Skeletal muscle satellite cell (primary cell): ENCODE data around the gene GADL1.

DNA sequence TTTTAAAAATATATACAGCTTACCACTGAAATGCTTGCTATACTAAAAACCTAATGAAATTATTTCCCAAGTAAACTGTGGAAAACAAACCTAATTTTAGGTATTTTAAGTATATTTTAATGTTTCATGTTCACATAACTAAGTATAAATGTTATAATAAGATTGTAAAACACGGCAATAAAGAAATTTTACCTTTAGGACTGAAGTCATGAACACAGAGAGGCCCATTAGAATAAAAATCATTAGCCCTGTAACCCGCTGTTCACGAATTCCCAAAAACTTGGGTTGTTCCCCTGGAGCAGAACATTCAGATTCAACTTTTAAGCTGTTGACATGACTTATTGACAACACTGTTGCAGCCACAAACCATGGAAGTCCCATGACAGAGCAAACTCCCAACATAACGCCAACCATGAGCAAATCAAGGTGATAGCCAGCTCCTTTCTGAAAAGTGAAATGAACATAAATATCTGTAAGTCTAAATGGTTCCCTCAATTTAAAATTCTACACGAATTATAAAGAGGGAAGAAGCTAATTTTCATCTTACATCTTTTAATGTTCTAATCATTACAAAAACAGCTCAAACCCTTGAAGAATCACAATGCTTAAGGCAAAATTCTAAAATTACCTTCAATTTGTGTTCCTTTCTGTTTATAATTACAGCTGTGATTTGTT, 25.3 kb upstream of the NEK10 start:
- CAGE, long polyA plus RNA: no peak

GRCh38 chr3:27436058-27436669, 48.0 kb downstream of the SLC4A7 start:
- CAGE, long polyA plus RNA: no peak

DNA sequence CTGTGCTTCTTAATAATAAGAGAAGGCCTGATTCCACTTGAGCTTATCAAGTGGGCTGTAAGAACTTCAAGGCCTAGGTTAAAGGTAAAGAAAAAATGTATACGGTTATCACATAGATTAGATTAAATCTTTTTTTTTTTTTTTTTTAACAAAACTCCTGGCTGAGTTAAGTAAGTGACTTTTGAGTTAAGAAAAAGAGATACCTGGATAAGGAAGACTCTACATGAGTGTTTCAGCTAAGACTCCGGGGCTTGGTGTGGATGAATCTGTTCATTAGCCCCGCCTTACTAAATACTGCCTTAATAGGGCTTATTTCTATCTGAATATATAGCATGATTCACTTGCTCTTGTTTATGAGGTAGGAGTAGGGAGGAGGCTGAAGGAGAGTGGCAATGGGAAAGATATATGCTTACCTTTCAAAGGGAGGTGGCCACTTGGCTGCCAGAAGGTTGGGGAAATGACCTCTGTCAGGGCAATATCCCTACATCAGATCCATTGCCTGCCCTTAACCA, 80.4 kb downstream of the EOMES start:
- CAGE, long polyA plus RNA: no peak

GRCh38 chr3:29286228-29287343, 5.7 kb downstream of the RBMS3 start:
- CAGE, long polyA plus RNA: no peak

DNA sequence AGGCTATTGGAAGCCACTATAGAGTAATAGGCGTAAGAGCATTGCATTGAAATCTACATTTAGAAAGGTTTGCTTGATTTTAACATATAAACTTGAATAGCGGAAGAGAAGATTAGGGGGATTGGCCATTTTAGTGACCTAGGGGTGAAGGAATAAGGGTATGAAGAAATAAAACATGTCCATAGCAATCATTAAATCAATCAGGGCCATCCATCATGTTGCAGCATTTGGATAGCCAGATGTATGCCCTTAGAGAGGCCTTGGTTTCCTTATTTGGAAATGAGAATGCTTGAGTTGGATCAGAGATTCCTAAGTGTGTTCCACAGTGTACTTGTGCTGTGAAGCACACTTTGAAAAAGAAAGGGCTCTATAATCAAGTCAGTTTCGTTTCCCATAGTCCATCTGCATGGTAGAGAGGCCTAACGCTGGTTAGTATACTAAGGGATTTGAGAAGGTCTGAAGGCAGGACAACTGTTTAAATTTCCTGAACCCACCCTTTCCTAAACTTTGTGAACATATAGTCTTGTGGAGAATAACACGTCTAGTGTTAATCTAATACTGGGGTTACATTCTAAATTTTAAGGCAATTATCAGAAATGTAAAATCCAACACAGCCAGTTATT, 30.9 kb downstream of the RBMS3 start:
- CAGE, long polyA plus RNA: no peak

GRCh38 chr3:29324073-29324995, 43.5 kb downstream of the RBMS3 start:
- CAGE, long polyA plus RNA: no peak

GRCh38 chr3:29516289-29516671, 235.4 kb downstream of the RBMS3 start:
- CAGE, long polyA plus RNA: no peak

GRCh38 chr3:29694888-29695270, 414.0 kb downstream of the RBMS3 start:
- CAGE, long polyA plus RNA: no peak

GRCh38 chr3:30227913-30228372, 378.5 kb upstream of the TGFBR2 start:
- CAGE, long polyA plus RNA: no peak

DNA sequence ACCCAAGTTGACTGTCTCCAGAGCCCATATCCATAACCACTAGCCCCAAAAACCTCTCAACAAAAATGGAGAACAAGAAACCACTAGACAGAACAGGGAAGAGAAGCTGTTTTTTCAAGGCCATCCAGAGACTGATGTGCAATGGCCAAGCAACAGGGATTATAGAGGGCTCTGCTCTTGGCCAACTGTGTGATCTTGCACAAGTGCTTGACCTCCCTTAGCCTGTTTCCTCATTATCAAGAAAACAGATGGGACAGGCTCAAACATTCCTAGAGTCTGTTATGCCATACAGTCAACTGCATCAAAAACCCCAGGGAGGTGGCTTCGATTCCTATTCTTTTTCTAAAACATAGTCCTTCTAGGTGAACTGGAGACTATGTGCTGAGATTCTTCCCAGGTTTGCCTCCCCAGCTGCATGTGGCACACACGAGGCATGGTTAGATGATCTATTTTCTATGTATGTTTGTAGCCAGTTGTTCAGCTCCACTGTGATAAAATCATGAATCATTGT, 133.0 kb upstream of the TGFBR2 start:
- CAGE, long polyA plus RNA: no peak

DNA sequence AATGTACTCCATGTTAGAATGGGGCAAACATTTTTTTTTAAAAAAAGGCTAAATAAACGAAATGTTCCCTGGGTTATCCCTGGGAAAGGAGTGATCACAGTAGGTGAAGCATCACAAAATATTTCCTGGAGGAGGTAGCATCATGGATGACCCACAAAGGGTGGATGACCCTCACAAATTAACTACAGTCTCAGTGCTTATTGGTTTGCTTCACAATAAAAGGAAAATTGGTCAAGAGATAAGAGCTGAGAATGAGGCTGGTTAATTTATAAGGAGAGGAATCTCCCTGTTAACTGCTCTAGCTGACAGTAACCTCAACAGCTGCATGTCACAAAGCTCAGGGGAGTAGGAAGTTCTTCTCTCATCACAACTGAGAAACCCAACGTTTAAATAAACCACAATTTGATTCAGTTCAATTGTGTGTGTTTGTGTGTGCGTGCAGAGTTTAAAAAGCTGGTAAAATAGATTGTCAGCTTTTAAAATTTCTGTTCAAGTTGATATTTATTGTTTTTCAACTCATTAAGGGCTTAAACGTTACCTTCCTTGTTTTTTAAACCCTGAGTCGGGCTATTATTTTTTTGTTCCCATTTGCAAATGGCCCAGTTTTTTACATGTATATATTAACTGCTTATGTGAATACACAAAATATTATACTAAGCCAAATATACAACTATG, 3.5 kb upstream of the TGFBR2 start:
- CAGE, long polyA plus RNA: no peak

GRCh38 chr3:30666851-30667405, 60.5 kb downstream of the TGFBR2 start:
- CAGE, long polyA plus RNA: no peak

DNA sequence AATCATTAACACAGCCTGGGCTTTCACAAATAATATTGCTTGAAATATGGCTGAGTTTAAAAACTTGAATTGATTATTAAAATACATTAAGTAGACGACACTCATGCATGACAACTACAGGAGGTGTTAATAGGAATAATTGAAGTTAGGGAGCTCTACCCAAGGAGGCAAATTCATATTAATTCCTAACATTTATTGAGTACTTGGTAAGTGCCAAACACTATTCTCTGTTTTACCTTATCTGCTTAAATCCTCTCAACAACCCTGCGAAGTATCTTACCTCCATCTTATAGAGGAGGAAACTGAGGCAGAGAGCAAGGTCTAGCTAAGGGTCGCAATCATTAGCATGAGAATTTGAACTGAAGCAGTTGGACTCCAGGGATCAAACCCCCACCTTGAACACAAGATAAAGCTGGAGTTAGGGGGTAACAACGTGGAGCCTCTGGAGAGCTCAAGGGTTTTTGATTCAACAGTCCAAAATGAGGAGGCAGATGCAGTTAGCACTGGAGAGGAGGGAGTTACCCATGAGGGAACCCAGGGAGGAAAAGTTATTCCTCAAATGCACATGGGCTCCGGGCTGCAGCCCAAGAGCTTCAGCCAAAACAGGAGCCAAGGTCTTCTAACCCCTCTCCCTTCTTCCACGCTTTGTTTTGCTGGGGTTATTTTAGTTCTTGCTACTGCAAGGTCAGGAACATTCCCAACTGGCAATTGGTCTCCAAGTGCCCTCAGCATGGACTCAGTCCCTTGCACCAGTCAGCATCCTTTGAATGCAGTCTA, 89.8 kb downstream of the TGFBR2 start:
- CAGE, long polyA plus RNA: no peak

GRCh38 chr3:30894470-30894973, at the start of gene GADL1:
Gene GADL1, minus strand, starts transcription at chr3:30894661.
- CAGE, long polyA plus RNA: no peak

GRCh38 chr3:31968889-31969441, 12.1 kb downstream of the OSBPL10 start:
- CAGE, long polyA plus RNA: no peak

GRCh38 chr3:32158790-32159357, 52.5 kb downstream of the GPD1L start:
- CAGE, long polyA plus RNA: no peak

- CAGE, long polyA plus RNA: no peak
Observed at GRCh38 chr3:32371251-32371976, 20.2 kb upstream of the CMTM7 start.

DNA sequence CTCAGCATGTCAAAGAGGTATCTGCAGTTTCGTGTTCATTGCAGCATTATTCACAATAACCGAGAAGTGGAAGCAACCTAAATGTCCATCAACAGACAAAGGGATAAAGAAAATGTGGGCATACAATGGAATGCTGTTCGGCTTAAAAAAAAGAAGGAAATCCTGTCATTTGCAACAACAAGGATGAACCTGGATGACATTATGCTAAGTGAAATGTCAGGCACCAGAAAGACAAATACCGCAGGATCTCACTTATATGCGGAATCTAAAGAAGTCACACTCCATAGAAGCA, 11.6 kb upstream of the CMTM7 start:
- CAGE, long polyA plus RNA: no peak

DNA sequence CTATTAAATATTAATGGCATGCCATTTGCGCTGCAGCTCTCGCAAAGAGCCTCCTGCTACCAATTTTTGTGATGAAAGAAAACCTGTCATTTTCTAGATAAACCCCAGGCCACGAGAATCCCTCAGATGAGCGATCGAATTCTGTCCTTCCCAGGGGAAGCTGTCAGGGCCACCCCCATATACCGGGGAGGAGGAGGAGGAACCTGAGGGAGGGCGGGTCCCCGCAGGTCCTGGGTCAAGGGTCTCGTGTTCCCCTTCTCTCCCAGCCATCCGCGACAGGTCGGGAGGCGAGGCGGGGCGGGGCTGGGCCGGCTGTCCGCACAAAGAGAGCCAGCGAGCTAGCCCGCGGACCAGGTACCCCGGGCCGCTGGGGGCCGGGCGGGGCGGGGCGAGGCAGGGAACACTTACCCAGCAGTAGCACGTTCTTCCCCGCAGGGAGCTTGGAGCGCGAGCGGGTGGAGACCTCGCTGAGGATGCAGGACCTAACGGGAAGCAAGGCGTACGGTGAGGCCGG, 663 bp downstream of the DYNC1LI1 start:
- CAGE, long polyA plus RNA: no peak

DNA sequence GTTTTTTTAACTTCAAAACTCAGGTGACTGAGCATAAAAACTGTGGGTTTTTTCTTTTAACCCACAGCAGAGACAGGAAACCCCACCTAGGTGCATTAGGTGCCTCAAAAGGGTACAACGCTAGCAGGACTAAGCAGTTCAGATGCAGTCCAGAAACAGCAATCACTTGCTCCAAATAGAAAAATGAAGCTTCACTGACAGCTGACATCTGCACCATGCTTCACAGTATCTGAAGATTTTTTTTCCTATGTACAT, 52.2 kb downstream of the GLB1 start:
- CAGE, long polyA plus RNA: no peak